ENCODE results near the gene SLC35B1.

DNA sequence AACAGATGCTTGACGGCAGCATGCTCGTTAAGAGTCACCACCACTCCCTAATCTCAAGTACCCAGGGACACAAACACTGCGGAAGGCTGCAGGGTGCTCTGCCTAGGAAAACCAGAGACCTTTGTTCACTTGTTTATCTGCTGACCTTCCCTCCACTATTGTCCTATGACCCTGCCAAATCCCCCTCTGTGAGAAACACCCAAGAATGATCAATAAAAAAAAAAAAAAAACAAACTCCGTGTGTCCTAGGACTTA is 6.4 kb upstream of the B4GALNT2 start:
- PRO-cap, 8 experiments = no peak in any of the 8 experiments

DNA sequence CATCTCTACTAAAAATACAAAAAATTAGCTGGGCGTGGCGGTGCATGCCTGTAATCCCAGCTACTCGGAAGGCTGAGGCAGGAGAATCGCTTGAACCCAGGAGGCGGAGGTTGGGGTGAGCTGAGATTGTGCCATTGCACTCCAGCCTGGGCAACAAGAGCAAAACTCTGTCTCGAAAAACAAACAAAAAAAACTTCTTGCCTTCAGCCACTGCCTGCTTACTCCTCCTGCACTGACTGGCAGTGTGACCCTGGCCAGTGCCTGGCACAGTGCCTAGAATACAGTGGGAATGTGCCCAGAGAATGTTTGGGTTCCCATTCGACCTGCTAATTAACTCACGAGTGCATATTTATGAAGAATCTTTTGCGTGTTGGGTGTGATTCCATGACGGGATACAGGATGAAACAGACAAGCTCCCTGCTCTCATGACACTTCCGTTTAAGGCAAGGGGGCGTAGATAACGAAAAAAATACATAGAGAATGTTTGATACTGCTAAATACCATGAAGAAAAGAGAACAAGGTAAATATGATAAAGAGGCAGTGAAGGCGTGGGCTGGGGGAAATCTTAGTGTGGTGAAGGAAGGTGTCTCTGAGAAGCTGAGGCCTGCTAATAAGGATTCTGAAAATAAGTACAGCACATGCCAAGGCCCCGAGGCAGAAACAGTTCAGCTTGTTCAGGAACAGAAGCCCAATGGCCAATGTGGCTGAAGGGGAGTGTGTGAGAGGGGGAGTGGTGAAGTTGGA is 4.2 kb downstream of the ABI3 start:
- PRO-cap, 8 experiments = peak in 1 of 8 experiments; most common minus-strand start position 665 of the sequence (in 1)

GRCh38 chr17:49298126-49299086 is 63.6 kb downstream of the ZNF652 start:
- PRO-cap, 8 experiments = no peak in any of the 8 experiments

DNA sequence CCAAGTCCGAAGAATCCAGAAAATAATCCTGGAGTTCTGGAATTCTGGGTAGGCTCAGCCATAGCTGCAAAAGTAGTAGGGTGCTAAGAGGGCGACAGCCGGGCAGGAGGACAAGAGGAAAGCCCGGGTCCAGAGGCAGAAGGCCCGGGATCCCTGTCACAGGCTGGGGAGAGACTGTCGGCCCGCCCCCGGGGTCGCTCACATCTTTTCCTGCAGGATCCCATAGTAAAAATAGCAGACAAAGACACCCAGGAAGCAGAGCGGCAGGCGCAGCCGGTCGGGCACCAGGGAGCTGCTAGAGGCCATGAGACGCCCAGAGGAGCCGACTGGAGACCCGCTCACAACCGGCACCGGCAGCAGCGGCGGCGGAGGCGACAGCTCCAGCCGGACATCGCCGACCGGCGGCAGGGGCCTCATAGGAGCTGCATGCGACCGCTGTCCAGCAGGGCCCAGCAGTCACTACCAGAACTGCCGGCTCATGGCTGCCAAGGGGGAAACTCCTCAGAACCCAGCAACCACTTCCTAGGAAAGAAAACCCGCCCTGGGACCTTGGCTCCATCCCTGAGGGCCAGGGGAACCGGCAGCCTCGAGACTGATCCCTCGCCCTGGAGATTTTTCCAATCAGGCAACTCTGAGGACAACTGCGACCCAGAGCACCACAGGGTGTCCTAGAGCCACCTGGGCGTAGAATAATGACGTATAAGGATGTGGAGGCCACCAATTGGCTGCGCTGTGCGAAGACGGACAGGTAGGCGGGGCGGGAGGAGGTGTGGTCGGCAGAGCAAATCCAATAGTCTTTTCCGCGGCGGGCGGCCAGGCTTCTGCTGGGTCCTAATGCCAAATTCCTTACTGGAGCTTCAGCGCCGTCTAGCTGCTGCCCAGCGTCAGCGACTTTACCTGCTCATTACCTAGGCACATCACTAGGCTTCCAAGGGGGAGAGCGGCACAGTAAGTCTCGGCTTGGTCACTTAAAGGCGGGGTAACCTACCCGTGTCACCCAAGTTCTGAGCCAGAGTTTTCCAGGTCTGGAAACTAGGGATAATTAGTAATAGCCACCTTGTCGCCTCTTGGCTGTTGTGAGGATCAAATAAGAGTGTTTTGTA is at the start of gene SLC35B1:
TSS of gene SLC35B1 (minus strand) at position 437 of the 1,103 bp plus-strand sequence.
- PRO-cap, 8 experiments = peak in 8 of 8 experiments; most common plus-strand start position 797 of the sequence (in 6); most common minus-strand start position 461 of the sequence (in 4)

DNA sequence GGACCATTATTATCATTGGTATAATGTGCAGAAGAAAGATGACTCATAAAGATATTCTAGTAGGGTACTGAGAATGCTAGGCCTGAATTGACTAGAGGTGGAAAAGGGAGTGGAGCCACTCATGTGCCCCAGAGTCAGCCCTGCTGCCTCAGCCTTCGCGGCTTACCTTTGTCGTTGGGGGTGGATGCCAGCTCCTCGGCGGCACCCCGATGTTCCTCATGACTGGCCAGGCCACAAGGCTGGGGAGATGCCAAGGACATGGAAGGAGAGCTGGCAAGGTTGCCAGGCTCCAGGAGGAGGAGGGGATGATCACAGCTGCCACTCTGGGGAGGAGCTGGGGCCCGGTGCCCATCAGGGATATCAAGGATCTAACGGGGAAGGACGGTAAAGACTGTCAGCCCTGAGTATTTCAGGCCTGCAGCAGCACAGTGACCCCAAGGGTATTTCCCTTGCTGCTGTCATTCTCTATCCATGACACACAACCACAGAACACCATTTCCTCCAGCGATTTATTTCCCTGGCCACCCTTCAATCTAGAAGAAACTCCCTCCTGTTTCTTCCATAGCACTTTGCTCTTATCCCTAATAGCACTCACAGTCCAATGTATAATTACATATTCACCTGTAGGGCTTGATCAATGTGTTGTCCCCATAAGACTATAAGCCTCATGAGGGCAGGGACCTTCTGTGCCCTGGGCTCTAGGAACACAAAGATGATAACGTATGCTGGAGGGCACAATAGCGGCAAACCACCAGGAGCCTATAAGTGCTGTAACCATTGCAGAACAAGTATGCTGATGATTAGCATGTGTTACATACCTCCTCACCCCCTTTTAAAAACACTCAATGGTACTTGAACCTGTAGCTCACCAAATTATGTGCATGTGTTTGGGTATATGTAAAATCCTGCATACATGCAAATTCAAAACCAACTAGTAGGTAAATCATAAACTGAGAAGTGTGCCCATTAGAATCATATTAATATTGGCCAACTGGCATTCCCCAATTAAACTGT is 9.9 kb upstream of the SLC35B1 start:
- PRO-cap, 8 experiments = no peak in any of the 8 experiments

GRCh38 chr17:49834536-49835353 is 13.1 kb downstream of the TAC4 start:
- PRO-cap, 8 experiments = peak in 3 of 8 experiments; most common plus-strand start chr17:49835128 (in 2)

- PRO-cap, 8 experiments = no peak in any of the 8 experiments
Observed at GRCh38 chr17:49847693-49847886, 279 bp downstream of the TAC4 start.

DNA sequence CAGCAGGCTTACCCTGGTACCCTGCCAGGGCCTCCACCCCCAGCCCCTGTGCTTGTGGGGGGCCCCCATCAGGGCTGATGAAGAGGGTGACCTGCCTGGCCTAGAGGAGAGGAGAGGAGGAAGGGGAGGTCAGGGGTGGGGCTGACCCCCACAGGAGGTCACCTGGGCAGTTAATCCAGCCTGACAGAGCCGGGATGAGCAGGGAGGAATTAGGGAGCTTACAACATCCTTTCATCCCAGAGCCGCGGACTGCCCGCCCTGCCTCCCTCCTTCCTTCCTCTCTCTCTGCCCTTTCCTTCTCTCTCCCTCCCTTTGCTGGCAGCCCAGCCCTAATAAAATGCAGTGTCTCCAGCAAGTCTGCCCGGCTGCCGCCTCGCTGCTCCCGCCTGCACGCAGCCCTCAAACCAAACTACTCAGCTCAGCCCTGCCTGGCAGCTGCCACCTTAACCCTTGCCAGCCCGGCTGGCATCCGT is 7.2 kb downstream of the DLX3 start:
- PRO-cap, 8 experiments = no peak in any of the 8 experiments

- PRO-cap, 8 experiments = no peak in any of the 8 experiments
Observed at GRCh38 chr17:50028095-50028782, 27.7 kb upstream of the ITGA3 start.

DNA sequence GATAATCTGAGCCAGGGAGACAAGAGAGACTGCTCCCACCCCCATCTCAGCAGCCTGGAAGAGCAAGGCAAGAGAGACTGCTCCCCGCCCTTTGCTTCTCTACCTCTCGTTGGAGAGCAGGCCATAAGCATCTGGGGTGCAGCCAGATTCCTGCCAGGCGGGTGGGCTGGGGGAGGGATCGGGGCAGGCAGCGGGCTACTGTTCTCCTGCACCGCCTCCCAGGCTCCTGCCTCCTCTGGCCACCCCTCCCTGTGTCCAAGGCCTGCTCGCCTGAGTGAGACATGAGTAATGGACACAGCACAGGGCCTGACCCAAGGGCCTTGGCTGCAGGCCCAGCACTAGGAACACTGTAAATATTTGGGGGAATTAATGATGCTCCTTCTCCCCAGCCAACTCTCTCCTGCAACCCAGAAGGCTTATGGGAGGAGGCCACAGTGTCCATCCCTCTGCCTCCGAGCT is 18.2 kb upstream of the ITGA3 start:
- PRO-cap, 8 experiments = no peak in any of the 8 experiments

DNA sequence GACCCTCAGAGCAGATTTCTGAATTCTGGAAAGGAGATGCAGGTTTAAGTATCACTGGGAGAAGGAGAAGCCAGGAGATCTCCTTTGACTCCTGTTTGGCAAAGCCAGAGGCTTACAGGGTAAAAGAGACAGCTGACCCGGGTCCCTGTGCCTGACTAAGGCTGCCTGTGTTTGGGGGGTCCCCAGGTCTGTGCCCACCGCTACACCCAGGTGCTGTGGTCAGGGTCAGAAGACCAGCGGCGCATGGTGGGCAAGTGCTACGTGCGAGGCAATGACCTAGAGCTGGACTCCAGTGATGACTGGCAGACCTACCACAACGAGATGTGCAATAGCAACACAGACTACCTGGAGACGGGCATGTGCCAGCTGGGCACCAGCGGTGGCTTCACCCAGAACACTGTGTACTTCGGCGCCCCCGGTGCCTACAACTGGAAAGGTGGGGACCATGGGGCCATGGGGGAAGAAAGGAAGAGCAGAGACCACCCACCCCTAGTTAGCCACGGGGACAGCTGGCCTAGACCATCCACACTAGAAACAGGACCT is 12.0 kb downstream of the ITGA3 start:
- PRO-cap, 8 experiments = no peak in any of the 8 experiments

- PRO-cap, 8 experiments = no peak in any of the 8 experiments
Observed at GRCh38 chr17:50078784-50079437, 16.2 kb upstream of the PDK2 start.

GRCh38 chr17:50094106-50094612 is 992 bp upstream of the PDK2 start:
- PRO-cap, 8 experiments = peak in 2 of 8 experiments; most common plus-strand start chr17:50094469 (in 1); most common minus-strand start chr17:50094386 (in 1)

- PRO-cap, 8 experiments = no peak in any of the 8 experiments
Observed at GRCh38 chr17:50097915-50098624, 2.9 kb downstream of the PDK2 start.

GRCh38 chr17:50132763-50133666 is 3.1 kb upstream of the SAMD14 start:
- PRO-cap, 8 experiments = no peak in any of the 8 experiments

DNA sequence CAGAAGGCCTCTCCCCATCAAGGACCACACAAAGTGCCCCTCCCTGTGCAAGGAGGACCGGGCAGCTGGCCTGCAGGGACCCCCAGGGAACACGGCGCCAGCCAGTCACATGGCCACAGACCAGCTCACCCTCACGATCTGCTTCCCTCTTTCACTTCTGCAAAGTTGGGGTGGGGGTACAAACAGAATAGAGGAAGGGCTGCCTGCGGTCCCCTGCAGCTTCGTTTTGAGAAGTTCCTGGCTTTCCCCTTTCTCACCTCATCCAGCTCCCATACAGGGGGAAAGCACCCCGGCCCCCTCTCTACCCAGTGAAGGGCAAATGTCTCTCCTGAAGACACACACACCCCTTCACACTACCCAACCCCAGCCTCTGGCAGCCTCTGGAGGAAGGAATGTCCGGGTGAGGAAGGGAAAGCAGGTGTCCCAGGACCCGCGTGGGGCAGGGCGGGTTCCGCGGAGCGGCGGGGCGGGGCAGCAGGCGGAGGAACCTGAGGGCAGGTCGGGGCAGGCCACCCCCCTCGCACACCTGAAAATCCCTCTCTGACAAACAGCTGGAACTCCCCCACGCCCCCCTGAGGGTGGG is 2.0 kb downstream of the PPP1R9B start:
- PRO-cap, 8 experiments = peak in 4 of 8 experiments; most common plus-strand start position 379 of the sequence (in 2); most common minus-strand start position 155 of the sequence (in 3)

DNA sequence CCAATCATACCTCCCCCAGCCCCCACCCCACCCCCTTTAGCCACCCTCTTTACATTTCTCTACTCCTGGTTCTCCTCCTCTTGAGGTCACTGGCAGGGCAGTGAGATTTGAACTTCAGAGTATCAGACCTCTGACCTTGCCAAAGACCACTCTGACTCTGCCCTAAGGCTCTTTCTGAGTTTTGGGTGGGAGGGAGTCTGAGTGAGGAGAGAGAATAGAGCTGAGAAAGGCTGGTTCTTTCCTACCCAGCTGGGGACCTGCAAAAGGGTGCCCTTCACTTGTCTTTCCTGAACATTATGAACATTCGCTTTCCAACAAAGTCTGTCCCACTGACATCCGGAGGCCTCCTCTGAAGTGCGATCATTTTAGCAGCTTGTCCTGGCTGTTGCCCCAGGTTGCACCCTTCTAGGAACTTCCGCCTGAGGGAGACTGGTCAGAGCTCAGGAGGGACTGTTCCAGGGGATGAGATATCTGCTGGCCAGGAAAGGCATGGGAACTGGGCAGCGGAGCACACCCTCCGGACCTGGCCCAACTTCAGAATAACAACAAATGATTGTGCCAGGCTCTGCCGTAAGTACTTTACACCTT is 10.2 kb upstream of the COL1A1 start:
- PRO-cap, 8 experiments = no peak in any of the 8 experiments

GRCh38 chr17:50257744-50258150 is 16.5 kb upstream of the TMEM92 start:
- PRO-cap, 8 experiments = no peak in any of the 8 experiments

GRCh38 chr17:50289338-50289676 is 15.0 kb downstream of the TMEM92 start:
- PRO-cap, 8 experiments = no peak in any of the 8 experiments

GRCh38 chr17:50318914-50319302 is 27.0 kb upstream of the XYLT2 start:
- PRO-cap, 8 experiments = no peak in any of the 8 experiments